NB4 (cell line): ENCODE measurements around the genes GPR27 and PPP4R2.

- RRBS: no CpG with 5 or more reads among the region's 15 CpGs
Observed at GRCh38 chr3:71129458-71130410, 453.8 kb downstream of the FOXP1 start.

DNA sequence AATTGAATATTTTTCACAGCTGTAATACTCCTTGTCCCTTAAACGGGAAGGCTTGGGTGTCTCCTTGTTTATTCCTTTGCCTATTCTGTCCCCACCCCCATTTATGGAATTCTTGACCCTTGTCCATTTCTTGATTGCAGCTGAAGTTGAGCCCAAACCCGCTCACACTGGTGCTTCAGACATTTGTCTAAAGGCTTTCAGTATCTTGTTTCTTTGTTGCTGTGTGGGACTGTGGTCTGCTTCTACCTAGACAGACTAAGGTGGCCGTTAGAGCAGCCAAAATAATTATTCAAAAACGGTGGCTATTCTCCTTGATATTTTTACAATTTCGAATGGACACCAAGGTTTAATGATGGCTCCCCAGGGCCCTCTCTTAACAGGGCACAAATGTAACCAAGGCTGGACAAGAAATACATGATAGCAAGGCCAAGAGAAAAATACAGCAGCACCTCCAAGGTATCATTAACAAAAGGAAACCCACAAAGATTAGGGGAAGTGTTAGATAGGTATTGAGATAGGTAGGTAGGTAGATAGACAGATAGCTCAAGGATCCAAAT, 449.5 kb downstream of the FOXP1 start:
- RRBS: no CpG with 5 or more reads among the region's 5 CpGs

- RRBS: no CpG with 5 or more reads among the region's 5 CpGs
Observed at GRCh38 chr3:71163547-71164003, 420.0 kb downstream of the FOXP1 start.

- RRBS: no CpG with 5 or more reads among the region's 6 CpGs
Observed at GRCh38 chr3:71216283-71216952, 367.1 kb downstream of the FOXP1 start.

DNA sequence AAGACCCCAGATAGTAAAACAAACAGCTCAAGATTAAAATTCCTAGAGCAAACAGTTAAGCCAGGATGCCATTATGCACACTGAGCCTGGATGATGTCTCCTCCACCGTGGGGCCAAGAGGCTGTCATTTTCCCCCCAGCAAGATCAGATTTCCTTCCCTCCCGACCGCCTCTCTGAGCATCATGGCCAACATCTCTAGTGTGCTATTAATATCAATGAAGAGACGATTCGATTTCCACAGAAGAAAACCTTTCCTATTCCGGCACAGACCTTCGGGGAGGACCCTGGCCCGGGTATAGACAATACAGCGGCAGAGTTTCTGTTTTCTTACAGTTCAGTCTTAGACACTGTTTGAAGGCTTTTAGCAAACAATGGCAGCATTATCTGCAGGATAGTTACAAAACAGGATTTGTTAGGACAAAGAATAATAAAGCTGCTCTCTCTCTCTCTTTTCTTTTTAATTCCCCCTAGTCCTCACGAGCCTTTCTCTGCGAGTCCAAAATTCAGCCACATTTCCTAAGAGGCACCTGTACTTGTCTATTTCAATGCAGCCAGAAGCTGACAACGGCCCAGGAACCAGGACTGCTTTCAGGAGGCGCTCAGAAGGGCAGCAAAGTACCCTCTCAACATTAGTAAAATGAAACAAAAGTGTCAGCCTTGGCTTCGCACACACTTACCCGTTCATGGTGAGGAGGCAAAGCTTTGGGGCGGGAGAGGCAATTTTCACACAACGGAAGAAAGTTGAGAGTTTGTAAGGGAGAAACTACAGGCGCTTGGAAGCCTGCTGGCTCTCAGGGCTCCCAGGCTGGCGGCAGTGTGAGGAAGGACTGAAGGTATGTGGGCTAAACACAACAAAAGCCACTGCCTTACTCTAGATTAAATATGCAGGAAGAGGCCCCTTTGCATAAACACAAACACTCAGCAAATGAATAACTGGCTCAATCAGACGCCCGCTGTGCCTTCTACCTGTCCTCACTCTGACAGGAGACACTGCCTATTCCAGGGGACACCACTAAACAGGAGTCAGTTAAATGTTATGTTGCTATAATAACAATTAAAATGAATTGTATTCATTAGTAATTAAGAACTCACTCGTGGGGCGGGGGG, 278.0 kb downstream of the FOXP1 start:
- RRBS: no CpG with 5 or more reads among the region's 23 CpGs

GRCh38 chr3:71451743-71452319, 131.7 kb downstream of the FOXP1 start:
- RRBS: no CpG with 5 or more reads among the region's 6 CpGs

- RRBS: no CpG with 5 or more reads among the region's 7 CpGs
Observed at GRCh38 chr3:71493344-71493838, 90.1 kb downstream of the FOXP1 start.

- RRBS: no CpG with 5 or more reads among the region's 9 CpGs
Observed at GRCh38 chr3:71515455-71516094, 68.0 kb downstream of the FOXP1 start.

- RRBS: no CpG with 5 or more reads among the region's 4 CpGs
Observed at GRCh38 chr3:71585180-71585568, 1.6 kb upstream of the FOXP1 start.

DNA sequence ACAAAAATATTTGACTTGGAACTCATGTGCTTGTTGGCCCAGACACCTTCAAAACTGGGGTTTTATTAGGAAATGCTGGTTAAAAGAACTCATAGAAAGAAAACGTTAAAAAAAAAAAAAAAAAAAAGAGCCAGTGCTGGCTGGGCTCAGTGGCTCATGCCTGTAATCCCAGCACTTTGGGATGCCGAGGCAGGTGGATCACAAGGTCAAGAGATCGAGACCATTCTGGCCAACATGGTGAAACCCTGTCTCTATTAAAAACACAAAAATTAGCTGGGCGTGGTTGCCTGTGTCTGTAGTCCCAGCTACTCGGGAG, 31.5 kb upstream of the FOXP1 start:
- RRBS: no CpG with 5 or more reads among the region's 5 CpGs

DNA sequence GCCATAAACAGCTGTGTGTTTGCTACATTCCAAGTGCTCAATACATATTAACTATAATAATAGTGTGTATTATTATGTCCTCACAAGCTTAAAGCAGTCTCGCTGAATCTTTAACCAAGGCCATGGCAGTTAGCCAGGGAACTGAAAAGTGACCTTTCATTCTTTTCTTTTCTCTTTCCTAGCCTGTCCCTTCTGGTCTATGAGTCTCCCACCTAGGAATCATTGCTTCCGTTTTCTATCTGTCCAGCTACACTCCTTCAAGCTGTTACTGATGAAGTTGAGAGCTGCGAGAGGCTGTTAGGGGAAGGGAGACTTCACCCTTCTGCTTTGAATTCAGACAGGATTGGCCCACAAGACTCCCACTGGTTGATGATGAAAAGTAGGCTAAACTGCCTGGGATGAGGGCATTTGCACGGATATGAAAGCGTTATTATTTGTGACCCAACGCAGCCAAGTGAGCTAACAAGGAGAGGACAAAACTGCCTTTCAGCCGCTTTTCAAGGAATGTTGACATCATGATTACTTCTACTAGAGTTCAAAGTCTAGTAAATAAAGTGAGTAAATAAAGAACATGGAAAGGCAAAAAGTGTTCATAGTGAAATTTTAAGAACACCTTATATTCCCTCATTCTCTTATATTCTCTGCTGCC, 30.2 kb downstream of the EIF4E3 start:
- RRBS: no CpG with 5 or more reads among the region's 7 CpGs

- RRBS: 33% methylated on average over 38 of the region's 87 CpGs
Observed at GRCh38 chr3:71753207-71753954, at the start of gene GPR27. Gene GPR27 (plus strand): TSS chr3:71753855.

- RRBS: no CpG with 5 or more reads among the region's 5 CpGs
Observed at GRCh38 chr3:71987718-71988200, 202.8 kb upstream of the PROK2 start.

DNA sequence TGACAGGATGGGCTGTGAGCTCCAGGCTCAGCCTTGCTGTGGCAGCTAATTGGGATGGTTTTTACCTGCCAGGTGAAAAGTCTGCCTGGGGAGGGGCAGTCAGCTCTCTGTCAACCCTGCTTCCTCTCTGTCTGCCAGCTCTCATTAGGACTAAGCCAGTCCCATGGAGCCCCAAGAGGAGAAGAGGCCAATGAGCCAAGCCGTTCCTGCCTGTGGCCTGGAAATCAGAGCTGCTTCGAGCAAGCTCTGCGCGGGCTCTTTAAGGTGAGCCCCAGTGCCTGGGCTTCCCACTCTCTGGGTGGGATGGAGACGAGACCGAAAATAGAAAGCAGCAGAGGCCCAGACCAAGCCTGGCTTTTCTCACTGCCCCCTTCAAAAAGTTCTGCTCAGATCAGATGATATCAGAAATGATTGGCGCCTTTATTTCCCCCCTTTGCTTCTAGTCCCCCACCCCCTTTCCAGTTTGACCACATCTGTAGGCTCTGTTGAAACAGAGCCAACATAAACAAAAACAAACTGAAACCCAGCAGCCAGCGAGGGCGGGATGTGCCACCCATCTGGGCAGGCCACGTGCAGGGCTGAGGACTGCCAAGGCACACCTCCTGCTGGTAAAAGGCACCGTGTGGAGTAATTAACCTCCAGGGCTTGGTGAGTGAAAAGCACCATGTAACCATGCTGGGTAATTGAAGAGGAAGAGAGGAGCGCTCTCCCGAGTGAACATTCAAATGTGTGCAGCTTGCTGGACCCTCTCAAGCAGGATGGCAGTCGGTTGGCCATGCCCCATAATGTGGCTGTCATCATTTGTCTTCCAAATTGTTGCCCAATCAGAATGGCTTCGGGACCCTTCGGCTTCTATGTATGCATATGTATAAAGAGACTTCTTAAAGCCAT, 471.0 kb upstream of the PROK2 start:
- RRBS: no CpG with 5 or more reads among the region's 16 CpGs

GRCh38 chr3:72753459-72753779, 94.8 kb downstream of the SHQ1 start:
- RRBS: no CpG with 5 or more reads among the region's 4 CpGs

GRCh38 chr3:72996369-72996945, at the start of gene PPP4R2:
Gene PPP4R2 (plus strand): TSS chr3:72996811.
- RRBS: 1% methylated on average over 33 of the region's 51 CpGs

DNA sequence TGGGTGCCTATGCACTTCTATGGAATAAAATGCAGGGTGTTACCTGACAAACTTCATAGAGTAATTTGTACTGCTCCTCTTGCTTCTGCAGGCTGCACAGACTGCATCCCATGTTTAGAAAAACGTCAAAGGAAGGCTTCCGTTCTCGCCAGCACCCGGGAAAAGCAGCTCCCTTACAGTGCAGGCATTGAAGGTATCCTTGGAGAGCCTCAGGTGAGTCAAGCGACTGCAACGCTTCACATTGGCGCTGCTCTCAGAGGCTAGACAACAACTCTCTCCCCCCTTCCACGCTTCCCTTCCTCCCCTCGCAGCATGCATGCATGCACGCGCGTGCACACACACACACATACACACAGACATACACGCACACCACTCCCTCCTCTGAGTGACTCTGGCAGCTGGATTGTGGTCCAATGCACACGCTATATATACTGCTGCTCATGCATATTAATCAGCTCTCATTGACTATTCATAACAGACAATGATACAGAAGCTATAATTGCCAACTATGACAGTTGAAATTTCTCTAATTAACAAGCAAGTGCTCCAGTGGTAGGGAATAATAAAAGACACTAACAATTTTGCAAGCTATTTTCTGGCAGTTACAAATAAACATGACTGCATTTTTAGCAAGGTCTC, 191.0 kb downstream of the PDZRN3 start:
- RRBS: no CpG with 5 or more reads among the region's 14 CpGs

DNA sequence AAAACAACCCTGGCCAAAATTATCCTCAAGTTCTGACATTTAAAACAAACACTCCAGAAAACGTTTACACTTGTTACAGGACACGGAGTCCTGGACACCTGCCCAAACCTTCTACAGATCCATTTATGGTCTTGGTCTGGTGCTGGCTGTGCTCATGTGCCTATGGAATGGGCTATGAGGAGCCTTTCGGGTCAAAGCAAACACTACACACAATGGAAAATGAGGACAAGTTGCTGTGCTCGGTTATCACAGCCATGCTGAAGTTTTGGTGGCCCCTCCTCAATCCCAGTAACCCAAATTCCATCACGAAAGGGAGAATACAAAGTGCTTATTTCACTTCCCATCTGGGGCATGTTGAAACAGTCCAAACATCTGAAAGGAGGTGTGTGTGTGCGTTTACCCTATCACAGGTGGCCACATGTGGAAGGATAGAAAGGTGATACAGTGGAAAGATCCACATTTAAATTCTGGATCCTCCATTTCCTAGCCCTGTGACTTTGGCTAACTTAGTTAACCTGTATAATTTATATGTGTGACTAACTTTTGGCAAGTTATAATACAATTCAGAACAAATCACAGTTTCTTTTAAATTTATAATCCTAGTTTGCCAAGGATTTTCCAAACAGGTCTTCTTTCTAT, 107.9 kb downstream of the PDZRN3 start:
- RRBS: no CpG with 5 or more reads among the region's 6 CpGs

- RRBS: no CpG with 5 or more reads among the region's 2 CpGs
Observed at GRCh38 chr3:73536881-73537465, 87.8 kb downstream of the PDZRN3 start.

DNA sequence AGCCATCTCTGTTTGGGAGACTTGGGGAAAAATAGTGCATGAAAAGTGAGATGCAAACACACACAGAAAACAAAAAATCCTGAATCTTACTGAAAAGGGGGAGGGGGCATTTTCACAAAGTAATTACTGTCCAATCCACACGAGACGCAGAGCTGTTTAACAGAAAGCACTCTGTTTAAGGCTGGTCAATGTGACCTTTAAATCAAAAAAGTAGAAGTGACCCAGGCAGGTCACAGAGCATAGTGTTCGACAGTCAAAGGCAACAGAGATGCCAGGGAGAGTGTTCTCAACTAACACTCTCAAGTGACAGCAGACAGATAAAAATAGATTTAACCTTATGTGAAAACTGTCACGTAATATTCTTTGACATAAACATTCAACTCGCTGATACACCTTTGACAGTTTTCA, 15.6 kb downstream of the PDZRN3 start:
- RRBS: no CpG with 5 or more reads among the region's 5 CpGs